Measurements from ENCODE around the gene ITGA5.

- PRO-cap, result bidirectional peak, plus-strand start at chr12:53677283, minus-strand start at chr12:53677191; unidirectional peak, minus-strand start at chr12:53677552
- RAMPAGE, long total RNA, 4 experiments, result no peak in any of the 4 experiments
Observed at GRCh38 chr12:53677074-53678249, 1.6 kb upstream of the ATP5MC2 start.

- PRO-cap, result no peak
- RAMPAGE, long total RNA, 4 experiments, result no peak in any of the 4 experiments
Observed at GRCh38 chr12:53696083-53696739, 20.3 kb upstream of the ATP5MC2 start.

- PRO-cap, result no peak
- RAMPAGE, long total RNA, 4 experiments, result no peak in any of the 4 experiments
Observed at GRCh38 chr12:53738478-53739515, 11.5 kb upstream of the CALCOCO1 start.

- PRO-cap, result no peak
- RAMPAGE, long total RNA, 4 experiments, result no peak in any of the 4 experiments
Observed at GRCh38 chr12:53746445-53746931, 19.2 kb upstream of the CALCOCO1 start.

DNA sequence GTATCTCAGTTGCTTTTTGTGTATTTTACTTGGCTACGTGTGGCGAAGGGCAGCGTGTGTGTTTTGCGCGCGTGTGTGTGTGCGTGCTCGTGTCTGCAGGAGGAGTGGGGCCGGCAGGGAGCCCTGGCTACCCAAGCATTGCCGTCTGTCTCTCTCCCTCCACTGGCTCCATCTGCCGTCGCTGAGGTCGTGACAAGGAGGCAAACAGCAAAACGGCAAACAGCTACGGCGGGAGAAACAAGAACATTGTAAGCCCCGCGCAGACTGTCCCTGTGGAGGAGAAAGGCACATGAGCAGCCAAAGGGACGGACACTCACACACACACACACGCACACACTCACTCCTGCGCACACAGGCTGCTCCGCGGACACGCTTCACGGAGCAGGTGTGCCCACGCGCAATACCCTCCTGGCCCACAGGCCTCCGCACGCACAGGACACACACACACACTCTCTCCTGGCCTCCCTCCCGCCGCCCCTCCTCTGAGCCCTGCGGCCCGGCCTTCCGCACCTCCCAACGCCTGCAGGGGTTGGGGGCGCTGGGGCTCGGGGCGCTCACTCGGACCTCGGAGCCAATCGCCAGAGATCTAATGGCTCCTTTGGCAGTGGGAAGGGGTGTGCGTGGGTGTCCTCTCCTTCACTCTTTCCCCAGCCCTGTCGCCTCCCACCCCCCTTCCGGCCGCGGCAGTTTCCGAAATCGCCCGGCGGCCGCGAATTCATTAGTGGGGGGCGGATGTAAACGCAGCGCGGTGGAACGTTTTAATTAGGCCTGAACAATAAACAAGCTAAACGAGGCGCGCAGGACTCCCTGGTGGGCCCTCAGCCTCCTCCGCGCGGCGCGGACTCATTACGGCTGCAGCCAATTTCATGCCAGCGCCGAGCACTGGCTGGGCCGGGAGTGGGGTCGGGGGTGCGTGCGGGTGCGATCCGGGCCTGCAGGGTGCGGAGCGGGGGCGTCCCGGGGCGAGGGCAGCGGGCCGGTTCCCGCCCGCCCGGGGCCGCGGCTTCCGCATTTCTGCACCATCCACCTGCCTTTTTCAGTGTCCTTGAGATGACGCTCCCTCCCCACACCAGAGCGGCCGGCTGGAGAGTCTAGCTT is 23.8 kb upstream of the CALCOCO1 start:
- PRO-cap, result bidirectional peak, plus-strand start at position 1,049 of the sequence, minus-strand start at position 1,016 of the sequence
- RAMPAGE, long total RNA, 4 experiments, result no peak in any of the 4 experiments

DNA sequence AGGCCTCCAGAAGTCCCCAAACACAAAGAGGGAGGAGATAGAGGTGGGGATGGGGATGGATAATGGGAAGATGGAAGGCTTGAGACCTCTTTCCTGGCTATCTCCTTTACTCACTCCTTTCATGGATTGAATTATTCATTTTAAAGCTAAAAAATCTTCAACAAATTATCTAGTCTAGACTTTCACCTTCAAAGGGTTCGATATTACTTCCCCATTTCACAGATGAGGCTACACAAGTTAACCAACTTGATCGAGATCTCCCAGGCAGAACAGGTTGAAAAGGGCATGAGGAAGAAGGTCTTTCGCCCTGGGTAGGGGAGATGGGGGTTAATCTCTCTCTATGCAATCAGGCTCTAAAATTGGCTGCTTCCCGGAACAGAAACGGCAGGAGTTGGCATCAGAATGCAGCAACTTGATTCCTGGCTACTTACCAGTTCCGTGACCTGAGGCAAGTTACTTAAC is 26.8 kb upstream of the CALCOCO1 start:
- PRO-cap, result no peak
- RAMPAGE, long total RNA, 4 experiments, result no peak in any of the 4 experiments

- PRO-cap, result no peak
- RAMPAGE, long total RNA, 4 experiments, result no peak in any of the 4 experiments
Observed at GRCh38 chr12:53987046-53987565, 2.2 kb downstream of the HOXC10 start.

DNA sequence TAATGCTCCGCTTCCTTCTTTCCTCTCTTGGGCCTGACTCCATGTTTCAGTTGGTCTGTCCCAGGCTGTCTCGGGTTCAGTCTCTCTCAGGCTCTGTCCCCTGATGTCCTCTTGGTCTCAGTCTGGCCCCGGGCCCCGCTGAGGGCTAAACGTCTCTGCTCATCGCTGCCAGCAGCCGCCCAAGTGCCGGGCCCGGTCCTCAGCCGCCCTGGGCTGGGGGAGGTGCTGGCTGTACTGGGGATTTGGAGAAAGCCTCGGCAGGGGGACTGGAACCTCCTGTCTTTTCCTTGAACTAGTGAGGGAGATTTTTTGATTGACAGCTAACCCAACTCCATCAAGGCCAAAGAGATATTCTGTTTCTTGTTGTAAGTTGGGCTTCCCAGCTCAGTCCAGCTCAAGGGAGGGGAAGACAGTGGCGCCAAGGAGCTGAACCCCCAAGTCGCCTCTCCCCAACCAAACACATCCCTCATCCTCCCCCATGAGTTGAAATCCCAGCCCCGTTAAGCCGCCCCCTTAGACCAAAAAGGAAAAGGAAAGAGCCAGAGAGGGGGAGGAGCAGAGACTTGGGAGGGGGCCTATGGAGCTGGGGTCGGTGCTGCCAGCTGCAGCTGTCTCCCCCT is 2.1 kb upstream of the HOXC9 start:
- PRO-cap, result no peak
- RAMPAGE, long total RNA, 4 experiments, result no peak in any of the 4 experiments

DNA sequence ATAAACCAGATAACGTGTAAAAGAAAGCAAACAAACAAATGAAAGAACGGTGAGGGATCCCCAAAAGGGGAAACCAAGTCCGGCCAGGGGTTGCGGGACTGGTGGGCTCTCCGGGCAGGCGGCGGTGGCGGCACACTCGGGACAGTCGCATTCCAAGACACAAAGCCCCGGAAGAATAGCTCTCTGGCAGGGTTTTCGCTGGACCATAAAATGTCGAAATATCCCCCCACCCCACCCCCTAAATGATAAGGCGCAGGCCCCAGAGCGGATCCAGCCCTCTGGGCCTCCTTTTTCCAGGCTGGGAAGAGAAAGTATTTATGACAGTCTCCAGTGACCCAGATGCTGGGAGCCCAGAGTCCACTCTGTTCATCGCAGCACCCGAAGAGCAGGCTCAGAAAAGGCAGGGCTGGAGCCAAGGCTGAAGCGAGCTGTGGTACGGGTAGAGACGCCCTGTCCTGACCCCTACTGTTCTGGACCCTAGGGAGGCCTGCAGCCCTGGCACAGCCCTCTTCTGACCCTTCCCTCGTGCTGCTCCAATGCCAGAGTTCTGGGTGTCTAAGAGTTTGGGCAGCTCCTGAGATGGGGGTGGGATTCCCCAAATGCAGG is 2.1 kb upstream of the HOXC8 start:
- PRO-cap, result no peak
- RAMPAGE, long total RNA, 4 experiments, result no peak in any of the 4 experiments

GRCh38 chr12:54019517-54020318 is 8.5 kb upstream of the HOXC6 start:
- PRO-cap, result no peak
- RAMPAGE, long total RNA, 4 experiments, result no peak in any of the 4 experiments

DNA sequence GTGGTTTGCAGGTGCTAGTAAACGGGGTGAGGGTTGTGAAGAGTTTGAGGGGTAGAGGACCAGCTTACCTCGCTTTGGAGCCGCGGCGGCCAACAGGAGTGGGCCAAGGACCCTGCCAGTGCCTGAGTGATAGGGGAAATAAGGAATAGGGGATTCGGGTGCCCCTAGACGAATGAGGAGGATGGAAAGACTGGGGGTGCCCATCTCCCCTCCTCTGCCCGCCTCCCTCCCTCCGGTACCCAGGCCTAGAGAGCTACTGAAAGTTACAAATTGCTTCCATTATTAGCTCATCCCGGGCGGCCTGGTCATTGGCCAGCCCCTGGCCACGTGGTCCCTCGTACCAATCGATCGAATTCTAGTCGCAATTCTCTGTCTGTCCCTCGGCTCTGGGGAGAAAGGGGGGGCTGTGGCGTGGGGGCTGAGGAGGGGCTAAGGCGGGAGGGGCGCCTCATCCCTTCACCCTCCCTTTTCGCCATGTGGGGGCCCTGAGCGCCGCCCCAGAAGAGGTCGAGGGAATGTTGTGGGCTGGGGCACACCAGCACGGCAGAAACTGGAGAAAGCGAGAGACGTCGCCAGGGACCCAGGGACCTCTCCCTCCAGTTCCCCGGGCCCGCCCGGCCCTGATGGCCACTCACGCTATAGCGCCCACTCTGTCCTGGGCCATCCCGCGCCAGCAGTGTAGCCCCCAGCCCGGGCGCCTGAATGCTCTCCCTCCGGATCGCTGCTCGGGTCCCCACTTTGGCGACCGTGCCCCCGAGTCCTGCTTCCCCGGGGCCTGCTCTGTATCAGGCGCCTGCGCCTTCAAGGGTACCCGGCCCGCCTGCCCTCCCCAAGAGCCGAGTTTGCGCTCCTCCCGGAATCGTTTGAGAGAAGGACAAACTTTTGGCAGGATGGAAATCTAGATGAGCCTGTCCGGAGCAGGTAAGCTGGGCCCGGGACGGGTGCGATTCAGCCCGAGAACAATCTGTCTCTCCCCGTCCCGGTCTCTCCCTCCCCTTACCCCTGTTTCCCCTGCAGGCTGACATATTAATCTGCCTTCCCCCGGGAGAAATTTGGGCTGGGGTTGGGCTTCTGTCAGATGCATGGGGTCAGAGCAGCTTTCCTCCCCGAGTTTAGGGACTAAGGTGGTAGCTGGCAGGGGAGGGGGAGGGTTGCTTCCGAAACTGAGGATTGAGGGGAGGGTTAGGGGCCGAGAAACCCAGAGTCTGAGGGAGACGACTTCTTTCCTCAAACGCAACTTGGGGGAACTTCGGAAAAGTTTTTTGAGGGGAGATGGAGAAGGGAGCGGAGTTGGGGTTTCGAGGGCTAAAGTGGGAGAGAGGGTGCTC is 62.6 kb downstream of the SMUG1 start:
- PRO-cap, result bidirectional peak, plus-strand start at position 538 of the sequence, minus-strand start at position 357 of the sequence; bidirectional peak, plus-strand start at position 901 of the sequence, minus-strand start at position 865 of the sequence
- RAMPAGE, long total RNA, 4 experiments, result start-site peak on the plus strand in 3 of 4 experiments, centred at positions 354 to 550 of the sequence, 8 to 35 reads per replicate

- PRO-cap, result no peak
- RAMPAGE, long total RNA, 4 experiments, result no peak in any of the 4 experiments
Observed at GRCh38 chr12:54147463-54148084, 41.2 kb downstream of the SMUG1 start.

DNA sequence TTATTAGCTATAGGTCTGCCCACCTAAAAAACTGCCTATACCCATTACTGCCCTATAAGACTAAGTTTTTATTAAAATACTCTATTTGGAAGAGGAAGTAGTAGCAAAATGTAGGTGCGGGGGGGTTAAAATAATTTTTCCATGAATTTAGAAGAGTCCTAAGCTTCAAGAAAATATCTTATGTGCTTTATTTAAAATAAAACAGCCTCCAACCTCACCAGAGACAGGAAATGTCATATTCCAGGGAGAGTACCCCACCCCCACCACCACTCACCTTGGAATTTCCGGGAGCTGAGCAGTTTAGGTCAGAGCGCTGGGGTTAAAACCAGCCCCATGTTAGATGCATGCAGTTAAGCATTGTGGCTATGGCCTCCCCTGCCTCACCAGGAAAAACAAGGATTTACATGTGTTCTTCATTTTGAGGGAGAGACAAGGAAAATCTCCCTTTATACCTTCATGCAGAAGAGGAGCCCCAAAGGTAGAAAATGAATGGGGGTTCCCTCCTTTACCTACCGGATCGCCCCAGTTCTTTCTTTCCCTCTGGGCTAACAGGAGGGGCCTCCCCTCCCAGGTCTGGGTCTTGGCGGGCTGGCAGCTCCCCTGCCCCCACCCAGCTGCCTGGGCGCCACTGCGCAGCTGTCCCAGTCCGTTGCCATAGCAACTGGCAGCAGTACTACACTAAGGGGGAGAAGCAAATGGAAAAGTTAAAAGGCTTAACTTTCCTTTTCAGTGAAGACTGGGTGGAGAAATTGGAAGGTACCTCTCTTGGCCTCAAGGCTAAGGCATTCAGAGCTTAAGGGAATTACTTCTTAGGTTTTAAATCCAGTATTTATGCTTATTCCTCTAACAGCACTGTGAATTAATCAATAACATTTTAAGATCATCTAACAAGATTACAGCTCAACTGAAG is 20.7 kb downstream of the CBX5 start:
- PRO-cap, result bidirectional peak, plus-strand start at position 729 of the sequence, minus-strand start at position 582 of the sequence
- RAMPAGE, long total RNA, 4 experiments, result start-site peak on the minus strand in 3 of 4 experiments, centred at positions 560 to 603 of the sequence, 42 to 230 reads per replicate

- PRO-cap, result unidirectional peak, minus-strand start at chr12:54307166
- RAMPAGE, long total RNA, 4 experiments, result no peak in any of the 4 experiments
Observed at GRCh38 chr12:54306859-54307558, 6.2 kb upstream of the NFE2 start.

DNA sequence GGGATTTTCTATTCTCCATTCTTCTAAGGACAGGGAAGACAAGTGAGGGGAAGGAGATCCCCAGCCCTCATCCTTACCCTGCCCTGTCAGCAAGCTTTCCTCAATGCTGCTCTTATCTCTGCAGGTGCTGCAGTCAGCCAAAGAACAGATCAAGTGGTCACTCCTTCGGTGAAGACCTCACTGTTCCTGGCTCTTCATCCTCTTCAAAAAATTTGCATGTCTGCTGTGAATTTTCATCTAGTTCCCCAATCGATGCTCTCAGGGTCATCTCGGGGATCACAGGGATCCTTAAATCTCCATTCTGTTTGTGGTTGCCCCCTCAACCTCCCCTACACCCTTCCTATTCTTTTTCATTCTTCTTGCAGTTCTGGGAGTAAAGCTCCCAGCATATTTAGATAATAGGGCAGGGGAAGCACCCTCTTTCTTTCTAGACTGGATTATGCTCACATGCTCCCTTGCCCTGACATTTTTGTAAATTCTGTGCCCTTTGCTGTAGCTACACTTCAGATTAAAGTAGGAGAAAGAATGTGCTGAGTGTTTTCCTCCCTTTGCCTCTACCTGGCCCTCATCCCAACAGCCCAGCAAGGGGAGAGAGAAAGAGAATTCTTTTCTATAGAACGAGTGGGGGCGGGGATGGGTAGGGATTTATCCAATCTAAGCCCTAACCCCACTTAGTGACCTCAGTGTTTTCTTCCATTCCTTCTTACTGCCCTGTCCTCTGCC is 13.8 kb downstream of the GPR84 start:
- PRO-cap, result no peak
- RAMPAGE, long total RNA, 4 experiments, result no peak in any of the 4 experiments

- PRO-cap, result no peak
- RAMPAGE, long total RNA, 4 experiments, result no peak in any of the 4 experiments
Observed at GRCh38 chr12:54351752-54352670, 12.3 kb downstream of the GPR84 start.

DNA sequence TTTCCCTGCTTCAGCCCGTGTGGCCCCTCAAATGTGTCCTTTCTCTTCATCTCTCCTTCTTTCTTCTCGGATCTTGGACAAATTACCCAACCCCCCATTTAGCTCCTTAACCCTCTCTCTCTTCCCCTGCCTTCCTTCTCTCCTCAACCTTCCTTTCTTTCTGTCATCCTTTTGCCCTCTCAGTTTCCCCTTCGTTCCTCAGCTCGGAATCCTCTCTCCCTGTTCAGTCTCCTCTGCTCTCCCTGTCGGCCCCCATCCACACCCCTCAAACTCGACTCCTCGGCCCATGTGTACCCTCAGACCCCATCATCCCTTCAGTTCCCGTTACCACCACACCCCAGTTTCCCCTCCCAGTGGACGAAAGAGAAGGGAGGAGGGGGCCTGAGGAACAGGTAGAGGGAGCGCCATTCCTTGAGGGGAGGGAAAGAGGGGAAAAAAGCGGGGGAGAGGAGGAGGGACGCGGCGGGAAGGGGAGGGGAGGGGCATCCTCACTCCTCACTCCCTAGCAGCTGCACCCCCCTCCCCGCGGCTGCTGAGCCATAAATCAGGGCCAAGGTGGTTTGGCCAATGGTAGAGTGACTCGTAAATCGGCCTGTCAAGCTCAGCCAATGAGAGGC is 5.5 kb downstream of the GPR84 start:
- PRO-cap, result bidirectional peak, plus-strand start outside the sequence, minus-strand start at position 541 of the sequence
- RAMPAGE, long total RNA, 4 experiments, result start-site peak on the minus strand in 1 of 4 experiments, centred at position 207 of the sequence, 6 reads per replicate

DNA sequence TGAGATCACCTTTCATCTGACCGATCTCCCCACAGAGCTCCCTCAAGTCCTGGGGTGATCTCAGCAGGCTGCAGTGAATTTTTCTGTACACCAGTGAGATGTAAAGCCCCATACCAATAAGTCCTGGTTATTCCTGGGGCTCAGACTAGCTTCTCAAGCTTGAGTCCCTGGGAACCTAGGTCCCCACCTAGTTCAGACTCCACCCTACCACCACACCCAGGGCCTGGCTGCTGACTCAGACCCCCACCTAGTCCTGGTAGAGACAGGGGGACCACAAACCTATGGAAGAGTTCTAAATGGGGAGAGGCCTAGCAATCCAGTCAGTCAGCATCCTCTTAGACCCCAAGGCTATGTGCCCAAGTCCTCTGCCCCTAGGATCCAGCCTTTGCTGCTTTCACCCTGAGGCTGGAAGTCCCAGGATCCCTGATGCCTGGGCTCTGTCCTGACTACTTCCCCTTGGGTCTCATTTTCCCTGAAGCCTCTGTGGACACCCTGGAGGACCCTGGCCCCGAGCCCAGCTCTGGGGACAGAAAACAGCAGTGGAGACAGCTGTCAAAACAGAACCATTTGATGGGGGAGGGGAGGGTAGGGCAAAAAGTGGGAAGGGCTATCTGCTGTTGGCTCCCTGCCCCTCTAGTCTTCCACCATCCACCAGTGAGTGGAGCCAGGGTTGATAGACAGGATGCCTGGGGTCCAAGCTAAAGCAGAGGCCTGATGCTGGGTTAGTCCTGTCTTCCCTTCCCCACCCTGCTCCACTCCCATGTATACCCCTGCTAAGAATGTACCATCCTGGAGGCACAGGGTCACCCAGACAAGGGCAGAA is 10.1 kb upstream of the GPR84 start:
- PRO-cap, result no peak
- RAMPAGE, long total RNA, 4 experiments, result no peak in any of the 4 experiments

DNA sequence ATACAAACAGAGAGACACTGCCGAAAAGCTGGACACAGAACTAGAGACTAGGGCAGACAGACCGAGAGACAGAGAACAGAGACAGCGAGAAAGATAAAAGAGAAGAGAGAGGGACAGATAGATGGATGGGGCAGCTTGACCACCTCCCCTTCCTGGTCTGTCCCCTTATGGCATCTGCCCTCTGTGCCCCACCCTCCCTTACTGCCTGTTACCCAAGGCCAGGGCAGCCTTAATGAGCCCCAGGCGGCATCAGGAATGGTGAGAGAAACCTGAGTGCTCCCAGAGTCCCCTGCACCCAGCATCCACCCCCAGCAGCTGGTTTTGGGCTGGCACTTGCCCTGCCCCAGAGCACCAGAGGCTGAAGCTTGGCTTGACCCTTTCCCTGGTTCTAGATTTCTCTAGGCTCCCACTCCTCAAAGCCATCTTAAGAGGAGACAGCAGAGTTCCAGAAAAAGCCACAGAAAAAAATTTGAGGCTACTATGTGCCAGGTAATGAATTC is 1.9 kb upstream of the ZNF385A start:
- PRO-cap, result no peak
- RAMPAGE, long total RNA, 4 experiments, result no peak in any of the 4 experiments

- PRO-cap, result bidirectional peak, plus-strand start at chr12:54419807, minus-strand start at chr12:54419266
- RAMPAGE, long total RNA, 4 experiments, result start-site peak on the minus strand in 4 of 4 experiments, at chr12:54419213-54419276 at its widest, 197 to 4,023 reads per replicate
Observed at GRCh38 chr12:54418727-54419395, at the start of gene ITGA5. ITGA5 (minus strand) TSS chr12:54419266.